ENCODE measurements around the genes LGALS14 and DYRK1B.

DNA sequence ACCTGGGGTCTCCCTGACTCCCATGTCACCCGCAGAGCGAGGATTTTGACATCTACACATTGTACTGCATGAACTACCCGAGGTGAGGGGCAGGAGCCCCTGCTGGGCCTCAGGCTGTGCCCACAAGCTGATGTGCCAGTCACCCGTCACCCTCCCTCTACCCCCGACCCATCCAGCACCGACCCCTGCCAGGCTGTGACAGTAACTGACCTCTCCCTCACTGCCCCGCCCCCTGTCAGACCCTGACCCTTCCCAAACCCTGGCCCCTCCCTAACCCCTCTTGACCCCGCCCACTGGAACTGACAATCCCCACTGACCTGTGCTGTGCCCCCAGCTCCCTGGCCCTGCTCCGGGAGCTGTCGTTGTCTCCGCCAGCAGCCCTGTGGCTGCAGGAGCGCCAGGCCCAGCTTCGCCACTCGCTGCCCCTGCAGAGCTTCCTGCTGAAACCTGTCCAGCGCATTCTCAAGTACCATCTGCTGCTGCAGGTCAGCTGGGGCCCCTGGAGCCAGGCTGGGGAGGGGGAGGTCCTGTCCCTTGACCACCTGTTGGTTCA lies 4.1 kb downstream of the PLEKHG2 start:
- RAMPAGE, long total RNA: no peak
- RRBS: no CpG with 5 or more reads among the region's 15 CpGs

GRCh38 chr19:39453065-39453590 lies 7.7 kb downstream of the SUPT5H start:
- RAMPAGE, long total RNA: no peak
- RRBS: no CpG with 5 or more reads among the region's 13 CpGs

DNA sequence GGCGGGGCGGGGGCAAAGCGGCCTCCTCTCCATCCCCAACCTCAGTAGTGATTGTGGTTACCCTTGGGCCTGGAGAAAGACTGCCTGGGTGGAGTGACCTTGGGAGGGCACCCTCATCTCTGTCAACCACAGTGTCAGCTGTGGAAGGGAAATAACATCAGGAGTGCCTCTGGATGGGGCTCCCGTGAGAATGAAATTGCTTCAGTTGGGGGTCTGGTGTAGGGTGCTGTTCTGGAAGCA lies 7.0 kb upstream of the TIMM50 start:
- RAMPAGE, long total RNA: no peak
- RRBS: no CpG with 5 or more reads among the region's 4 CpGs

DNA sequence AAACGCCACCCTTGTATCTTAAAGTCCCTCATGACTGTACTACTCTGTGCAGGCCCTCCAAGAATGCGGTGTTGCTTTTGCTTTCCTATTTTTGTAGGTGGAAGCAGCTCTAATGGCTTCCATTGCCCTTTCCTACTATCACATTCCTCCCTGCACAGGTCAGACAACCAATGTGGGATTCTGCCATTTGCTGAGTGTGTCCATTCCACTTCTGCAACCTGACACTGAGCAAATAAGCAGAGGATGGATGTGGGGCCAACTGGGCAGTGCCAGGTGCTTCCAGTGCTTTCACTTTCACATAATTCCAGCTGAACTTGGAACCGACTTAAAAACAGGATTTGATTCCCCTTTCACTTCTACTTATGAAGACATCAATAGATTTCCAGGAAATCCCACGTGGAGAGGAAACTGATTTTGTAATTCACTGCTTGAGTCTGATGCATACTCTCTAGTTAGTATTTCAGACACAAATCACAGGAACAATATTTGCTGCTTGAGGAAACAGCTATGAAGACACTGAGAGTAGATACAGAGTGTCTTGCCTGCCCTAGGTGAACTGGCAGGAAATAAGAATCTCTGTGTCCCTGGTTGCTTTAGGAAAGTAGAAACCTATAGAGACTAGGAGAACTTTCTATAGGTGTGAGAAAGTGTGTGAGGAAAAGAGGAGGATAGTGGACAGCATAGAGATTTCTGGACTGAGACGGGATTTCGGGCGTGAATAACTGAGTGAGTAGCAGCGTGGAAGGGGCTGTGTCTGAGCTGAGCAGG lies 22.4 kb downstream of the LGALS16 start:
- RAMPAGE, long total RNA: no peak
- RRBS: no CpG with 5 or more reads among the region's 8 CpGs

DNA sequence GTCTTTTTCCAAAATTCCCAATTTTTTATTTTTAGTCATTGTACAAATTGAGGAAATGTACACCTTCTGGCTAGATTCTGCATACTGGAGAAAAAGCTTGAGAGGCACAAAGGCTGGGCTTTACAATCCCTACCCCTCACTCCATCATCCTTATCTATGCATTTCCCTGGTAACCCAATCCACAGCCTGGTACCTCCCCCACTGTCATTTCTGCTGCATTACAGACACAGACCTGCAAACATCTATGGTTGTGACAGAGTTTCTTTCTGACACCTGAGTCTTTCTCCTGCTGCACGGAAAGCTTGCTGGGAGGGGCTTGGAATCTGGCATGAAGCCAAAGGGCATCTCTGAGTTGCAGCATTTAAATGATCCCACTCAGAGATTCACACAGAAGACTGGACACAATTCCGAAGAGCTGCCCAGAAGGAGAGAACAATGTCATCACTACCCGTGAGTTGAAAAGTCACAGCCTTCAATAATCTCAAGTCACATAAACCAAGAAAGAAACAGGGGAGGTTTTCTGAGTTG lies at the start of gene LGALS14:
TSS of gene LGALS14 (plus strand) at position 388 of the 528 bp plus-strand sequence.
- RAMPAGE, long total RNA: no peak
- RRBS: no CpG with 5 or more reads among the region's 3 CpGs

GRCh38 chr19:39704622-39704783 lies 222 bp downstream of the LGALS14 start:
- RAMPAGE, long total RNA: no peak
- RRBS: no CpG with 5 or more reads among the region's 1 CpG

GRCh38 chr19:39796087-39796286 lies 17.3 kb downstream of the LEUTX start:
- RAMPAGE, long total RNA: no peak

GRCh38 chr19:39833713-39834826 lies at the start of gene DYRK1B:
Gene DYRK1B (minus strand): TSS chr19:39834162.
- RAMPAGE, long total RNA: no peak
- RRBS: 5% methylated on average over 10 of the region's 63 CpGs

GRCh38 chr19:39934760-39935438 lies 36.1 kb upstream of the PSMC4 start:
- RAMPAGE, long total RNA: no peak
- RRBS: no CpG with 5 or more reads among the region's 4 CpGs

DNA sequence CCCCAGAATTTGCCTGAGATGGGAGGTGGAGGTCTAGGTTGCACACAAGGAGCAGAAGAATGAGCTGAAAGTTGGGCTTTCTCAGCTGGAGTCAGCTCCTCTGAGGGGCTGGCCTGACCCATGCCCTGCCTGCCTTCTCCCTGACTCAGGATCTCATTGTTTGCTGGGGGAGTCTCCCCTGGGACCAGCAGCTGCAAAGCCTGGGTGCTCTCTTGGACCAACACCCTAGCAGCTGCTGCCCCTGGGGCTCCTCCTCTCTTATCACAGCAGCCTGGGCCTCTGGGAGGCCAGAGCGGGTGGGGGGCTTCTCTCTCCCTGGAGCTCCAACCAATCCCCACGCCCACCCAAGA lies 35.0 kb upstream of the PSMC4 start:
- RAMPAGE, long total RNA: no peak
- RRBS: no CpG with 5 or more reads among the region's 2 CpGs

DNA sequence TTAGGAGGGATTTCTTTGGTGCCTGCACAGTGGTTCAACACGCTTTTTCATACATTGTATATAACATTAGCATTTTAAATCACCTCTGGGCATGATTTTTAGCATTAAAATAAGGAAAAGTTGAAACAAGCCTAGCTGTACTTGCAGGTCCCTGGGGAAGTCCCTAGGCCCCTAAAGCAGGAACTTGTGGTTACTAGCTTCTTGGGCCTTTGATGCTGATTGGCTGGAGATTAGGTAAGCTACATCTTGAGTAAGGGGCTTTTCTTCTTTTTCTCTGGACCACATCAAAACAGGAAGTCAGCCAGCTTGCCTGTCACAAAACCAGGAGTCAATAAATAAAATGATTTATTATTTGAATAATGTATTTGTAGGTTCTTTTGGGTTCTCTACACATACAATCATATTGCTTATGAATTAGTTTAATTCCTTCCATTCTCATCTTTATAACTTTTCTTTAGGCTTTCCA lies 17.5 kb upstream of the PSMC4 start:
- RAMPAGE, long total RNA: no peak
- RRBS: no CpG with 5 or more reads among the region's 1 CpG

DNA sequence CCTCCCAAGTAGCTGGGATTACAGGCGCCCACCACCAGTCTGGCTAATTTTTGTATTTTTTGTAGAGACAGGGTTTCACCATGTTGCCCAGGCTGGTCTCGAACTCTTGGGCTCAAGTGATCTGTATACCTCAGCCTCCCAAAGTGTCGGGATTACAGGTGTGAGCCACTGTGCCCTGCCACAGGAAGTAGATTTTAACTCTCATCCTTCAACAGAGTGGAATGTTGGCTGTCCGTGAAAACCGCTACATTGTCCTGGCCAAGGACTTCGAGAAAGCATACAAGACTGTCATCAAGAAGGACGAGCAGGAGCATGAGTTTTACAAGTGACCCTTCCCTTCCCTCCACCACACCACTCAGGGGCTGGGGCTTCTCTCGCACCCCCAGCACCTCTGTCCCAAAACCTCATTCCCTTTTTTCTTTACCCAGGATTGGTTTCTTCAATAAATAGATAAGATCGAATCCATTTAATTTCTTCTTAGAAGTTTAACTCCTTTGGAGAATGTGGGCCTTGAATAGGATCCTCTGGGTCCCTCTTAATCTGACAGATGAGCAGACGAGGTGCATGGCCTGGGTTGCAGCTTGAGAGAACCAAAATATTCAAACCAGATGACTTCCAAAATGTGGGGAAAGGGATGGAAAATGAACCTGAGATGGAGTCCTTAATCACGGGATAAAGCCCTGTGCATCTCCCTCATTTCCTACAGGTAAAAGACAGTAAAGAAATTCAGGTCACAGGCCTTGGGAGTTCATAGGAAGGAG lies 10.2 kb downstream of the PSMC4 start:
- RAMPAGE, long total RNA: no peak
- RRBS: no CpG with 5 or more reads among the region's 11 CpGs

GRCh38 chr19:40147605-40148444 lies 43.4 kb upstream of the MAP3K10 start:
- RAMPAGE, long total RNA: no peak
- RRBS: no CpG with 5 or more reads among the region's 25 CpGs

- RAMPAGE, long total RNA: no peak
- RRBS: 8% methylated on average over 12 of the region's 64 CpGs
Observed at GRCh38 chr19:40216652-40217709, 1.2 kb downstream of the TTC9B start.

DNA sequence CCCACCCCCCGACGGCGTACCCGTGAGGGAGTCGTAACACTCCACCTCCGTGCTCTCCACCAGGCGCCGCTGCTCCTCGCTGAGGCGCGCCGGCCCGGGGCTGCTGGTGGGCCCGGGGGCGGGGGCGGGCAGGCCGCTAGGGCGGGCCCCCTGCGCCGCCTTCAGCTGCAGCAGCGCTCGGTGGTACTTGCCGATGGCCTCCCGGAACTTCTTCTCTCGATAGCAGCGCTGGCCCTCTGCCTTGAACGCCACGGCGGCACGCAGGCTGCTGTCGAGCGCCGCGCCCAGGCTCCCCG lies 301 bp downstream of the TTC9B start:
- RAMPAGE, long total RNA: no peak
- RRBS: 2% methylated on average over 13 of the region's 35 CpGs

GRCh38 chr19:40252519-40253041 lies 26.1 kb upstream of the CCNP start:
- RAMPAGE, long total RNA: no peak
- RRBS: no CpG with 5 or more reads among the region's 6 CpGs

GRCh38 chr19:40365418-40366117 lies 17.1 kb downstream of the PLD3 start:
- RAMPAGE, long total RNA: start-site peak on the minus strand at chr19:40365731-40365783, 8 and 17 reads in 2 replicates; start-site peak on the plus strand at chr19:40365834-40365996, 5,655 and 2,939 reads in 2 replicates
- RRBS: 2% methylated on average over 8 of the region's 28 CpGs

DNA sequence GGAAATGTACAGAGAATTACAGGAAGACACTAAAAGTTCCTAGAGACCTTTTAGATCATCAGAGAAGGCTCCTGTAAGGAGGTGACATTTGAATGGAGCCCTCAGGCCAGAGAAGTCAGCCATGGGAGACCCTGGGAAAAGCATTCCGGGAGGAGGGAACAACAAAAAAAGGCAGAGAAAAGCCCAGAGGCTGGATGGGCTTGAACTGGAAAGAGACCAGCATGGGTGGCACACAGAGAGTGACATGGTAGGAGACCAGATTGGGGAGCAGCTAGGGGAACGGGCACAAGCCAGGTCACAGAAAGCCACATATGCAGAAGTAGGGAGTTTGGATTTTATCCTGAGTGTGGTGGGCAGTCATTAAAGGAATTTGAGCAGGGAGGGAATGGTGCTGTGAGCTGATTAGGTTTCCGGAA lies 1.2 kb downstream of the SERTAD1 start:
- RAMPAGE, long total RNA: no peak
- RRBS: no CpG with 5 or more reads among the region's 3 CpGs

DNA sequence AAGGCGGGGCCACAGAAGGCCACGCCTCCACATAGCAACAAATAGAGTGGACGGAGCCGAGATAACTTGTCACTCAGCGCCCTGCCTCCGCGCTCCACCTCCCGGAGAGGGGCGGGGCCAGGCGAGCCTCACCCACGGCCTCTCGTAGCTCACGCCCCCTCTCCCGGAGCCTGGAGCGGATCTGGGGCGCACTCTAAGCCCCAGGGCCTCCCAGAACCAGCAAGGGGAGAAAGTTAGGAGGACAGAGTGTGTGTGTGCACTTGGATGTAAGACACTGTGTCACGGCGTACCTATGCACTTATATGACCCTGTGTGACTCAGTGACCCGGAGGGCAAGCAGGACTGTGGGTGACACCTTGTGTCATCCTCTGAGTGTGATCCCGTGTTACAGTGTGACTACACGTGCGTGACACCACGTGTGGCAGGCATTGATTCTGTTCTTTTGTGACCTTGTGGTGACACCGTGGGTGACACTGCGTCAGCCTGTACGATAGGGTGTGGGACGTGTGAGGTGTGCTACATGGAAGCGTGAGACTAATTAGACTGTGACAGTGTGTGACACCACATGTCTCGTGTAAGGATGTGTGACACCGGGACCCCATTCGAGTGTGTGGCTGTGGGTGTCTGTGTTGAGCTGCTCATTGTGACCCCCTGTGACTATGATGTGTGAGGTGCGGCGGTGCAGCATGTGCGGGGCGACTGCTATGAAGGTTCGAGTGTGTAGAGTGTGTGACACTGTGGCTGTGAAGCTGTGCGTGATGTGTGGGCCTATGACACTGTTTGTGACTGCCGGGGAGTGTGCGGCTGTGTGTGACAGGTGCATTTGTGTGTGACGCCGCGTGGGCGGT lies 619 bp upstream of the BLVRB start:
- RAMPAGE, long total RNA: no peak
- RRBS: 1% methylated on average over 7 of the region's 43 CpGs

DNA sequence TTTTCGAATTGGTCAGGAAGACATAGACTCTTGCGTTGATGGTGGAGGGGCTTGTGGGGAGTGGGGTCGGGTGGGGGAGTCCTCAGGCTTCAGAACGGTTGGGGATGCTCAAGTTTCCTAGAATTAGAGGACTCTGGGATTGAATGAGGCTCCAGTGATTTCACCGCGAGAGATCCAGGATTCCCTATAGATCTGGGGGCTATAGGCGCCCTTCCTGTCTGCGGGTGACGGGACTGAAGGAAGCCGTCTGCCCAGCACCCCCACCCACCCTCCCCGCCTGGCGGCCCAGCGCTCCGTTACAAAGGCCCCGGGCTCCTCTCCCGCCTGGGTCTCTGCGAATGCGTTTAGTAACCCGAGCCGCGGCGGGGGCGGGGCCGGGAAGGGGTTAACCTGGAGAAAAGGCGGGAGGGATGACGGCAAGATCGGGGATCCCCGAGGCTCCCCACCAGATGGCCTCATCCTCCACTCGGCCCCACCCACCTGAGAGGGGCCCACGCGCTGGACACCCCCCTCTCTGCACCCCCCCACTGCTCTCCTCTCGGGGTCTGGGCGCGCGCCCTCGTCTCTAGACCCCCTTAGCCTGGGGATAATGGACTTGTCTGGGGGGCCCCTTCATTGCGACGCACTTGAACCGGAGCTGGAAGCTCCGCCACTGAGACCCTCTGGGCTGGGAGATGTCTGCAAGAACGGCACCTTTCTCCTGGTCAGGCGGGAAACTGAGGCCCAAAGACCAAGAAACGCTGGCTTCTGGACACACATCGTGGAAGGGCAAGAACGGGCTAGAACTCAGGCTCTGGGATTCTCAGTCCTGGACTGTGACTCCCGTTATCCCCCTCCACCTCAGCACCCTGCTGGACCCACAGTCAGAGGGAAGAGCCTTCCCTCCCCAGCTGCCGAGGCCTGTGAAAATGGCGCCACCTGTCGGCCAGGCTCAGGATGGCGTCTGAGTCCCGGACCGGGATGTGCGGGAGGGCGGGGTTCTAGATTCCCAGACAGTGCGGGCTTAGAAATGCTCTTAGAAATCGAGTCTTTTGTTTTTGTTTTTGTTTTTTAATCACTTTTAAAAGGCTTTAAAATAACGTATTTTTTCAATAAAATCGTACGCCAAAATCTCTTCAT lies 3.0 kb upstream of the LTBP4 start:
- RAMPAGE, long total RNA: start-site peak on the plus strand centred at position 640 of the sequence, 51 bp wide, 71 and 84 reads in 2 replicates
- RRBS: 3% methylated on average over 10 of the region's 59 CpGs

All from cardiac muscle cell (in vitro differentiated cells and primary cell).